ENCODE measurements around the gene EZR.

DNA sequence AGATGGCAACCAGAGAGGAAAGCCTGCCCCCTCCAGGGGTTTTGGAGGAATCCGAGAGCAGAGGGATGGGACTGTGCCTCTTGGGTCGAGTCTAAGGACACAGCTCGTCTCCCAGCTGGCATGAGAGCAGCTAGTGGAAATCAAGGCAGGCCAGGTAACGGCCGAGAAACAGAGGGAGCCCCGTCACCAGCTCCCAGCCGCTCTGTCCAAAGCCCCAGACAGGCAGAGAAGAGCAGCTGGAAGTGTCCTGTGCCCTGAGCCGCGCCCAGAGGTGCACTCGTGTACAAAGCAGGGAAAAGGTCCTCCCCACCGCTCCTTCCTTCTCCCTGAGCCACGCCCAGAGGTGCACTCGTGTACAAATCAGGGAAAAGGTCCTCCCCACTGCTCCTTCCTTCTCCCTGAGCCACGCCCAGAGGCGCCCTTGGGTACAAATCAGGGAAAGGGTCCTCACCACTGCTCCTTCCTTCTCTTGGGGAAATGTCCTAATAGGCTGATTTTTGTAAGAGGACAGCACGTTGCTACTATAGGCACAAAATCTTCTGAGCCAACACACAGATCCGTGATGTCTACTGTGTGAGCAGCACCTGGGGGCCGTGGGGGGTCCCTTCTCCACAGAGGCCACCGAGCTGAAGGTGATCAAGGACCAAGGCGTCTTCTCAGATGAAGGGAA is 133.8 kb upstream of the SNX9 start:
CAGE:
- cytosol, long polyA minus RNA = no peak
- cytosol, long polyA plus RNA = no peak
- long polyA plus RNA = no peak
- nucleus, long polyA minus RNA = no peak
- nucleus, long polyA plus RNA = no peak

DNA sequence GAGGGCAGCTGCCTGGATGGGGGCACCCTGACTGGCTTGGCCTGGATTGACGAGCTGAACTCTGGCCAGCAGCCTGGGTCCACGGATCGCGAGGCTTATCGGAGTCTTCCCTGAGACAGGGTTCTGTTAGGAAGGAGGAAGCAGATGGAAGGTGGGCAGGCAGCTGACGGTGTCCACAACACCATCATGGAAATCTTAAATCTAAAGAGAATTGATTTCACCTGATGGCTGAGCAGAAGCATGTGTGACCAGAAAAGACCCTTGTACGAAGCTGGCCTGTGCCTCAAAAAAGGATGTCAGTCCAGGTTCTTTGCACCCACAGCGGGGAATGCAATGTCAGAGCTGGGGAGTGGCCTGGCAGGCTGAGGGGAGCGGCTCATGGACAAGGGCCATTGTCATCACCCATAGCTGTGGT is 109.4 kb upstream of the SNX9 start:
CAGE:
- cytosol, long polyA minus RNA = no peak
- cytosol, long polyA plus RNA = no peak
- long polyA plus RNA = no peak
- nucleus, long polyA minus RNA = no peak
- nucleus, long polyA plus RNA = no peak

GRCh38 chr6:157760758-157761660 is 62.0 kb upstream of the SNX9 start:
CAGE:
- cytosol, long polyA minus RNA = no peak
- cytosol, long polyA plus RNA = no peak
- long polyA plus RNA = no peak
- nucleus, long polyA minus RNA = no peak
- nucleus, long polyA plus RNA = no peak

CAGE:
- cytosol, long polyA minus RNA = no peak
- cytosol, long polyA plus RNA = no peak
- long polyA plus RNA = no peak
- nucleus, long polyA minus RNA = no peak
- nucleus, long polyA plus RNA = no peak
These were observed 58.6 kb upstream of the SNX9 start for GRCh38 chr6:157764295-157765064.

DNA sequence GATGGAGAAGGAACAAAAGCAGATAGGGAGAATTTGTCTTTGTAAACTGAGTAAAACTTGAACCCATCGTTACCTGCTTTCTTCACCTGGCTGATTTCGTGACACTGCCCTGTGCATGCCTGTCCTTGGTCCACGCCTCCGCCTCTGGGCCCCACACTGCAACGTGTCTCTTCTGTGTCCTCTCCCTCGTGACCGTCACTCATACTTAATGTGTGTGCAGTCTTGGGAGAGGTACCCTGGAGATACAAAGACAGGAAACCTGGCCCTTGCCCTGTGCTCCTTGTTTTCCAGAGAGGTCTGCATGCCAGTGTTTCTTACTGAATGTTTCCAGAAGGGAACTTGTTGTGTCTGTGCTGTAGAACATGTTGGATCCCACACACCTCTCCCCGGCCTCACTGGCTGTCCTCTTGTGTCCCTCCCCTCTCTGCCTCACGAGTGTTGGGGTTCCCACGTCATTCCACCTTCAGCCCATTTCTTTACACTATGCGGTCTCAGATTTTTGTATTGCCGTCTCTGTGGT is 45.8 kb downstream of the SNX9 start:
CAGE:
- cytosol, long polyA minus RNA = no peak
- cytosol, long polyA plus RNA = no peak
- long polyA plus RNA = no peak
- nucleus, long polyA minus RNA = no peak
- nucleus, long polyA plus RNA = no peak

DNA sequence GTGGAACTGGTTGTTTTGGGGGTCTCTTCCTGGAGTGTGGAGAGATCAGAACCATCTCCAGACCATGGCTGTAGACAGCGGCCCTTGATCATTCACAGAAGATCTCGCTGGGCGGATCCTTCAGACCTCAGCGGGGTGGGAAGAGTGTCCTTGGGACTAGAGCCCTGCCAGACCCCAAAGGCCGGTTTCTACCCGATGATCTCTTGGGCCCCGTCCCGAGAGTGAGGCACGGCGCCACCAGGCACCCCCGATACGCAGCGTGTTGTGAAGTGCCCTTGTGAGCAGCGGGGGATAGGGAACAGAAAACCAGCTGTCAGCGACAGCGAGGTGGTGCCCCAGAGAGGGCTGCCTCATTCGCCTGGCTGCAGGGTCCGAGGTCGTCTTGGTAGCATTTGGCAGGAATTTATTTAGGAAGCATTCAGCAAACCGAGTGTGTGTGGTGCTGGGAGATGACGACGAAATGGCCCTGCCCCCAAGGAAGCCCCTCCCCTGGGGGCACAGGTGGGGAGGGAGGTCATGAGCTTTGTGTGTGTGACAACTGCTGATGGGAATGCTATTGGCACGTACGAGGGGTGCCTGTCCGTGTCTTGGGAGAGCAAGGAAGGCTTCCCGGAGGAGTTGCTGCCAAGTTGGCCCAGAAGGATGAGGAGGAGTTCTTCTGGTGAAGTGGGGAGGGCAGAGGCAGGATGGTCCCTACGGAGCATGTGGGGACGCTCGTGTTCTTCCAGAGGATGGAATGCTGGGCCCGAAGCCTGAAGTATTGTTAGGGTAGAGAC is 45.7 kb downstream of the SYNJ2 start:
CAGE:
- cytosol, long polyA minus RNA = no peak
- cytosol, long polyA plus RNA = no peak
- long polyA plus RNA = no peak
- nucleus, long polyA minus RNA = no peak
- nucleus, long polyA plus RNA = no peak

CAGE:
- cytosol, long polyA minus RNA = no peak
- cytosol, long polyA plus RNA = no peak
- long polyA plus RNA = no peak
- nucleus, long polyA minus RNA = no peak
- nucleus, long polyA plus RNA = no peak
These were observed 49.6 kb downstream of the SYNJ2 start for GRCh38 chr6:158030788-158032110.

CAGE:
- cytosol, long polyA minus RNA = no peak
- cytosol, long polyA plus RNA = no peak
- long polyA plus RNA = no peak
- nucleus, long polyA minus RNA = no peak
- nucleus, long polyA plus RNA = no peak
These were observed 57.9 kb downstream of the SYNJ2 start for GRCh38 chr6:158039441-158040167.

CAGE:
- cytosol, long polyA minus RNA = no peak
- cytosol, long polyA plus RNA = no peak
- long polyA plus RNA = no peak
- nucleus, long polyA minus RNA = no peak
- nucleus, long polyA plus RNA = no peak
These were observed 79.2 kb downstream of the SYNJ2 start for GRCh38 chr6:158060796-158061395.

GRCh38 chr6:158073495-158074124 is 91.9 kb downstream of the SYNJ2 start:
CAGE:
- cytosol, long polyA minus RNA = no peak
- cytosol, long polyA plus RNA = no peak
- long polyA plus RNA = no peak
- nucleus, long polyA minus RNA = no peak
- nucleus, long polyA plus RNA = no peak

CAGE:
- cytosol, long polyA minus RNA = no peak
- cytosol, long polyA plus RNA = no peak
- long polyA plus RNA = no peak
- nucleus, long polyA minus RNA = no peak
- nucleus, long polyA plus RNA = no peak
These were observed 99.8 kb downstream of the TULP4 start for GRCh38 chr6:158412042-158412484.

DNA sequence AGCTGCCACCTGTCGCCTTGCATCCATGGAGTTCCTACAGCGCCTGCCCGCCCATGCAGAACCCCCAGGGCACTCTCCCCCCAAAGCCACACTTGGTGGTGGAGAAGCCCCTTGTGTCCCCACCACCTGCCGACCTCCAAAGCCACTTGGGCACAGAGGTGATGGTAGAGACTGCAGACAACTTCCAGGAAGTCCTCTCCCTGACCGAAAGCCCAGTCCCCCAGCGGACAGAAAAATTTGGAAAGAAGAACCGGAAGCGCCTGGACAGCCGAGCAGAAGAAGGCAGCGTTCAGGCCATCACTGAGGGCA is 56.5 kb upstream of the TMEM181 start:
CAGE:
- cytosol, long polyA minus RNA = no peak
- cytosol, long polyA plus RNA = no peak
- long polyA plus RNA = no peak
- nucleus, long polyA minus RNA = no peak
- nucleus, long polyA plus RNA = no peak

CAGE:
- cytosol, long polyA minus RNA = no peak
- cytosol, long polyA plus RNA = no peak
- long polyA plus RNA = no peak
- nucleus, long polyA minus RNA = no peak
- nucleus, long polyA plus RNA = no peak
These were observed 56.1 kb upstream of the TMEM181 start for GRCh38 chr6:158503733-158504266.

DNA sequence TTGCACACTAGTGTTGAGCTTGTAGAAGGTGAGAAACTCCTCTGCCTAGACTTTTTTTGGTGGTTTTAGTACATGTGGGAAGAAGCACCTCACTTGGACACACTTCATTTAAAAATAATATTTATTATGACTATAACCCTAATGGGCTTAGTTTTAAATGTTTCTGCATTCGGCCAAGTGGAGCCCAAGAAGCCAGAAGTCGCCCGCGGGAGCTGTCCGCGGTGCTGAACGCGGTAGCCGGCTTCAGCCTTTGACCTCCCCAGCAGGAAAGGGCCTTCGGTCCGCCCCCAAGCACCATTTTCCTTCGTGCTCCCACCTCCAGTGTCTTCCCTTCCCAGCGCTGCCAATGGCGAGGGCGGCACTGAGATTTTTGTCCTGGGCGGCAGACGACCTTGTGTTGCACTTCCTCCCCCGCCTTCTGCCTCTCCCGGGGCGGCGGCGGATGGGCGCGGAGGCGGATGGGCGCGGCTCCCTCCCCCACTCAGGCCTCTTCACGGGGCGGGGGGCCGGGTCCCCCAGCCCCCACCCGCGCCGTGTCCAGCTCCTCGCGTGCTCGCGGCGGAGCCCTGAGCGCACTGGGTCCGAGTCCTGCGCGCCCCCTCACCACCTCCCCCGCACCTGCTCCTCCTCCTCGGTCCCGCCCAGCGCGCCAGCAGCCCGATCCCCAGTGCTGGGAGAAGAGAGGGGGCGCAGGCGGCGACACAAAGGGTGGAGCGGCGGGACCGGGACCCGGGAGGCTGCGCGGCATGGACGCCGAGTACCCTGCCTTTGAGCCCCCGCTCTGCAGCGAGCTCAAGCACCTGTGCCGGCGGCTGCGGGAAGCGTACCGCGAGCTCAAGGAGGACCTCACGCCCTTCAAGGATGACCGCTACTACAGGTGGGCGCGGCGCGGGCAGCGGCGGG is 23.7 kb upstream of the TMEM181 start:
CAGE:
- cytosol, long polyA minus RNA = no peak
- cytosol, long polyA plus RNA = no peak
- long polyA plus RNA = no peak
- nucleus, long polyA minus RNA = no peak
- nucleus, long polyA plus RNA = no peak

CAGE:
- cytosol, long polyA minus RNA = no peak
- cytosol, long polyA plus RNA = no peak
- long polyA plus RNA = no peak
- nucleus, long polyA minus RNA = no peak
- nucleus, long polyA plus RNA = no peak
These were observed 37.1 kb downstream of the TMEM181 start for GRCh38 chr6:158596739-158597720.

DNA sequence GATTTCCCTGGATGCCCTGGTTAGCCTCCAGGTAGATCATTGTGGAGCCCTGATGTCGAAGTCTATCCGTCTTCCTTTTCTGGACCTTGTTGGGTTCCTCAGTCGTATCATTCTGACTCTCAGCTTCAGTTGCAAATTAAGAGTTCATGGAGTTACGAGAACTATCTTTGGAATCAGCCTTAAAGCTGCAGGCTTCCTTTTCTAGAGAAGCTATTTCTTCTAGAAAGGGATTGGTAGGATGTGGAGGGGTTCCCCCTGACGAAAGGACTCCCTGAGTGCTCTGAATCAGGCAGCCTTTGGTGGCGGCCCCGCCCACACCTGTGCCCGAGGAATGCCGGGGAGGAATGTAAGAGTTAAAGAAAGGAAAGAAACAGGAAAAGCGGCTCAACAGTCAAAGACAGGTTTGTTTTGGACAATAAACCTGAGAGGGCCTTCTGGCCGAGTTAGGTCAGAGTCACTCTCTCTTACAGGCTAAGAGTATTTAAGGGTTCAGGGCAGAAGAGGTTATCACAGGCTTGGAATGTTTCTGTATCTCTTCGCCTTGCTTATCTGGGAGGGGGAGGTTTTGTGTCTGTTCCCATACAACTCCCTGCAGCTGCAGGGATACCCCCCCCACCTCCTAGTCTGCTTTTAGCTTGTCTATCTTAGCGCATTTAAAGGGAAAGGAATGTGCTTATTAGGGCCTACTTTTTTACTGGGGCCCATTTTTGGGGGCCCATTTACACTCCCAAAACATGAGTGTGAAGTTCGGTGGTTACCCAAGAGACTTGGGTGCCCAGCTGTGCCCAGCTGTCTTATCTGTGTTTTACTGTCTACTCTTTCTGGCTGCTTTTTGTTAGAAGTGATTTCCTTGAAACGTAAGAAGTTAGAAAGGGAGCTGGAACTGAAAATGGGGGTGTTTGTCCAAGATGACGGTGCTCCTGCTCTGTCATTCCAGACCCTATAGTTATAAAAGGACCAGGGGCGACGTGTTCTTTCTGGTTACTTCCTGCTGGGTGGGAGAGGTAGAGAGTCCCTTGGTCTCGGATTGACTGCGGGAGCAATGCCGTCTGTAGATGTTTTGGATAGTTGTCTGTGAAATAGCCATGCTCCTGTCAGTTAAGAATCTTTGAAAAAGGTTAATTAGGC is 32.8 kb downstream of the DYNLT1 start:
CAGE:
- cytosol, long polyA minus RNA = no peak
- cytosol, long polyA plus RNA = no peak
- long polyA plus RNA = no peak
- nucleus, long polyA minus RNA = no peak
- nucleus, long polyA plus RNA = no peak

GRCh38 chr6:158630683-158631667 is 13.6 kb downstream of the DYNLT1 start:
CAGE:
- cytosol, long polyA minus RNA = no peak
- cytosol, long polyA plus RNA = no peak
- long polyA plus RNA = no peak
- nucleus, long polyA minus RNA = no peak
- nucleus, long polyA plus RNA = no peak

GRCh38 chr6:158759182-158759629 is 60.0 kb downstream of the EZR start:
CAGE:
- cytosol, long polyA minus RNA = no peak
- cytosol, long polyA plus RNA = no peak
- long polyA plus RNA = no peak
- nucleus, long polyA minus RNA = no peak
- nucleus, long polyA plus RNA = no peak

DNA sequence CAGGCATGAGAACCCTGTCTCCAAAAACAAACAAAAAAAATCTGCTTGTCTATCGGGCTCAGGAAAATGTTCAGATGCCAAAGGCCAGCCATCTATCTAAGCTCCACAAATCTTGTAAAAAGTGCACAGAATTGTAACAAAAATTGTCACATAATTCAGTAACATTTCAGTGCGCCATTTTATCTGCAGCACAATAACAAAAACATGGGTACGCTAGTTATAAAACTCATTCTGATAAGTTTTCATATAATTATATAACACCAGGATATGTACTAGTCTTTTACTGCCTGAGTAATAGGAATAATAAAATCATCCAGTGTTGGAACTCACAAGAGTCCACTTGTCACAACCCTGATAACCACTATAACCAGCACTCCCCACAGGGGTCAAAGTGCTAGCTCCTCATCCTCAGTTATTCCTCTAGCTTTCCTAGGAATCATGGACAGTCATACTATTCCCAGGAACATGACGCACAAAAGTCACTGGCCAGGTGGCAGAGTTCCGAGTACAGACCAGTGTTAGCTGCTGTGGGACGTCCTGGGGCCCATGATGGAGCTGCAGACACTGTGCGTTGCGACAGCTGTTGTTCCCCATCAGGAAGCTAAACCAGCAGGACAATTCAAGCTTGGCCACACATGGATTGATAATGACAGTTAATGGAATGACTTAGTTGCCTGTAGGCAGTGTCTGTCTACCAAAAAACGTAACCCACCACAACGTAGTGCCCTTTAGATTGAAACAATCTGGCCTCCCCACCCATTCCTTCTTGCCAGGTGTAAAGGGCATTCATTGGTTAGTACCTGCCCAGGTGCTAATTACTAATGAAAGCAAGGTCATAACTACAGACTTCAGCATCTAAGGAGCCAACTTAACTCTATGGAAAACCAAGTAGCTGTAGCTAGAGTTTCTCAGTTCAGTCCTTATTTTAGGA is 17.5 kb downstream of the EZR start:
CAGE:
- cytosol, long polyA minus RNA = no peak
- cytosol, long polyA plus RNA = no peak
- long polyA plus RNA = no peak
- nucleus, long polyA minus RNA = no peak
- nucleus, long polyA plus RNA = no peak

GRCh38 chr6:158819283-158820373 is at the start of gene EZR:
Gene EZR, minus strand, starts transcription at chr6:158819368.
CAGE:
- cytosol, long polyA minus RNA = start-site peak on the minus strand at chr6:158819355-158819369, 57 reads
- cytosol, long polyA plus RNA = start-site peak on the minus strand at chr6:158819336-158819398, 1,255 and 176 reads in 2 replicates
- long polyA plus RNA = start-site peak on the minus strand at chr6:158819336-158819378, 5,245 and 3,106 reads in 2 replicates
- nucleus, long polyA minus RNA = start-site peak on the minus strand at chr6:158819337-158819370, 164 reads
- nucleus, long polyA plus RNA = start-site peak on the minus strand at chr6:158819337-158819378, 1,832 and 1,370 reads in 2 replicates